A172 (cell line): ENCODE data around the gene CCAR1.

- RAMPAGE, long total RNA = no peak
Measured at GRCh38 chr10:63273492-63274002, 140.4 kb downstream of the NRBF2 start.

DNA sequence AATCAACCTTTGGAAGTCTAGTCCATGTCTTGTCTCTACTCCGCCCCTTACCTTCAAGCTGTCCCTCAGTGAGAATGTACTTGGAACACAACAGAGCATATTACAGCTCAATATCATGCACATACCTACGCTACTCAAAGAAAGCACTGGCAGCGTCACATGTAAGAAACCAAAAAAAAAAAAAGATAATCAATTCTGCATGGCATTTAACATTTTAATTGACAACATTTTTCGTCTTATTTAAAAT is 1.3 kb downstream of the JMJD1C start:
- RAMPAGE, long total RNA = no peak

GRCh38 chr10:63481660-63481933 is 15.8 kb upstream of the JMJD1C start:
- RAMPAGE, long total RNA = no peak

GRCh38 chr10:63522417-63522668 is 1.1 kb downstream of the REEP3 start:
- RAMPAGE, long total RNA = no peak

- RAMPAGE, long total RNA = no peak
Measured at GRCh38 chr10:63573308-63573793, 52.1 kb downstream of the REEP3 start.

GRCh38 chr10:63664556-63664894 is 143.3 kb downstream of the REEP3 start:
- RAMPAGE, long total RNA = no peak

GRCh38 chr10:63670179-63670765 is 149.1 kb downstream of the REEP3 start:
- RAMPAGE, long total RNA = no peak

DNA sequence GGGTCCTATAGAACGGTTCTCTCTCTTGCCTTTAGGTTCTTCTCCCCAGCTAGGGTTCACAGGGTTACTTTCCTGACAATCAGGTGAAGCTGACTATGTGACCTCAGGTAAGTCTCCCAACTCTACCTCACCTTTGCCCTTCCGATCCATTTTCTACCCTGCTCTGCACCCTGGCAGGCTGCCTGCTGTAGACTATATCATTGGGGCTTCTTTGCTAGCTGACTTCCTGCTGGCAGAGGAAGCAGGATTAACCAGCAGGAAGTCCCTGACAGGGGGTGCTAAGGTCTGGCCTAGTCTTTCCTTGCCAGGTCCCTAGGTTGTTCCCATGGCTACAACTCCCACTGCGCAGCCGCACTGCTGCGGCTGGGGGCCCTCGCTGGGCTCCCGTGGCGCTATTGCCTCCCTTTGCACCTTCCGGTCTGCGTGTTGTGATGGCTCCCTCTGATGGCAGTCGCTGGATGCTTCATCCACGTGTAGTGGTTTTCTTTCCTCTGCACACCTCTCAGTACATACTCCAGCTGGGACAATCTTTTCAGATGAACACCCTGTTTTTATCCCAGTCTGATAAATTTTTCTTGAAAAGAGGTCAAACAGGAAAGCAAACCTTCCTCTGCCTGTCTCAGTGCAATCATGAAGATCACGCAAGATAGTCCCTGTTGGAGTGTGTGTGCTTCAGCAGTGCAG is 365.9 kb downstream of the REEP3 start:
- RAMPAGE, long total RNA = no peak

GRCh38 chr10:64037002-64037691 is 515.9 kb downstream of the REEP3 start:
- RAMPAGE, long total RNA = no peak

- RAMPAGE, long total RNA = no peak
Measured at GRCh38 chr10:65033264-65033748, 1512.1 kb downstream of the REEP3 start.

DNA sequence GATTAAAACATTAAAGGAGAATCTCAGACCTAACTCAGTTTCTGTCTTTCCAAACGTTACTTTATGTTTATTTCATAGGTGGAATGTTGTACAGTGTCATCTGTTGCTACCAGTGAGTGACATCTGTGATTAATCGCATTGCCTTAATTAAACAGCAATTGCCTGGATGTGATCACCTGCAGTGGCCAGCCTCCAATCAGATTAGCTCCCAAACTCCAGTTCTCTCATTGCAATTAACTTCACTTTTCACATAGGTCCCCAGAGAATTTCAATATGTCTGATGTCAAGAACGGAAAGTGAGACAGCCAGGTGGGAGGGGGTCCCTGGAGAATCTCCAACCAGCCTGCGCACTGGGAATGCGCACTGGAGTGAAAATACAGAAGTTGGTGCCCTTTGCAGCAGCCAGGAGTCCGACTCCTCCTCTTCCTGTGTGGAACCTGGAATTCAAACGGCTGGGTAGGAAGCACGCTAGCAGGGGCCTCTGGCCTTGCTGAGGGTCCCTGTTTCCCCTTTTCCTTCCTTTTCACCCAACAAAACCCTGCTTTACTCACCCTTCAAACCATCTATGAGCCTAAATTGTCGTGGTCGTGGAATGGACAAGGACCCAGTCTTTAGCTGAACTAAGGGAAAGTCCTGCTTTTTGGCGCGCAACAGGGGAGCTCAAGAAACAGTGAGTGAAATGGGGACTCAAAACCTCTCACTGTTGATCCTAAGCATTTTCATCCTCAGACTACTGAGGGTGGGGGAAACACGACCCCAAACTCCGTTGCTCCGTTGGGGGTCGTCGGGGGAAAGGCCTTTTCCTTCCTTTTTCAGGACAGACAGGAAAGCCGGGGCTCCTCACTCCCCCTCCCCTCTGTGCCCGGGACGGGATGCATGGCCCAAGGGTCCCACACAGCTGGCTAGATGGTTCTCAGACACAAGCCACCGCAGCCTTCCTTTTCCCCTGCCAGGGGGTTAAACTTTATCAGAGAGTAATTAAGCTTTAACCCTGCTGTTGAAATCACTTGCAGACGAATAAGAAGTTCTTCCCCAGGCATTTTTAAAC is 1355.4 kb upstream of the LRRTM3 start:
- RAMPAGE, long total RNA = start-site peak on the plus strand centred at position 435 of the sequence, 34 bp wide, 24 and 30 reads in 2 replicates

- RAMPAGE, long total RNA = no peak
Measured at GRCh38 chr10:65653877-65654313, 1271.9 kb upstream of the LRRTM3 start.

DNA sequence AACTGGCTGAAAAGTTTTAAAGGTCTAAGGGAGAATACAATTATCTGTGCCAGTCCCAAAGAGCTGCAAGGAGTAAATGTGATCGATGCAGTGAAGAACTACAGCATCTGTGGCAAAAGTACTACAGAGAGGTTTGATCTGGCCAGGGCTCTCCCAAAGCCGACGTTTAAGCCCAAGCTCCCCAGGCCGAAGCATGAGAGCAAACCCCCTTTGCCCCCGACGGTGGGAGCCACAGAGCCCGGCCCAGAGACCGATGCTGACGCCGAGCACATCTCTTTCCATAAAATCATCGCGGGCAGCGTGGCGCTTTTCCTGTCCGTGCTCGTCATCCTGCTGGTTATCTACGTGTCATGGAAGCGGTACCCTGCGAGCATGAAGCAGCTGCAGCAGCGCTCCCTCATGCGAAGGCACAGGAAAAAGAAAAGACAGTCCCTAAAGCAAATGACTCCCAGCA is 2.1 kb downstream of the LRRTM3 start:
- RAMPAGE, long total RNA = no peak

DNA sequence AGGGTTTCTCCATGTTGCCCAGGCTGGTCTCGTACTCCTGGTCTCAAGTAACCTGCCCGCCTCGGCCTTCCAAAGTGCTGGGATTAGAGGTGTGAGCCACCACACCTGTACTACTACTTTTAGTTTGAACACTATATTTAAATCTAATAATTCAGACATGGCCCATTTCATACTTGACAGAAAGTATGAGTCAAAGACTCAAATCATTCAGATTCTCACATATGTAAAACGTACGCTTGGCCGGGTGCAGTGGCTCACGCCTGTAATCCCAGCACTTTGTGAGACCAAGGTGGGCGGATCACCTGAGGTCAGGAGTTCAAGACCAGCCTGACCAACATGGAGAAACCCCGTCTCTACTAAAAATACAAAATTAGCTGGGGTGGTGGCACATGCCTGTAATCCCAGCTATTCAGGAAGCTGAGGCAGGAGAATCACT is 19.9 kb downstream of the SIRT1 start:
- RAMPAGE, long total RNA = no peak

GRCh38 chr10:67918276-67919140 is 34.1 kb downstream of the SIRT1 start:
- RAMPAGE, long total RNA = no peak

- RAMPAGE, long total RNA = no peak
Measured at GRCh38 chr10:68142803-68143115, 33.5 kb downstream of the MYPN start.

GRCh38 chr10:68153448-68154165 is 44.3 kb downstream of the MYPN start:
- RAMPAGE, long total RNA = no peak

GRCh38 chr10:68405959-68406697 is 949 bp downstream of the RUFY2 start:
- RAMPAGE, long total RNA = no peak

- RAMPAGE, long total RNA = no peak
Measured at GRCh38 chr10:68562570-68562929, 2.4 kb downstream of the TET1 start.

DNA sequence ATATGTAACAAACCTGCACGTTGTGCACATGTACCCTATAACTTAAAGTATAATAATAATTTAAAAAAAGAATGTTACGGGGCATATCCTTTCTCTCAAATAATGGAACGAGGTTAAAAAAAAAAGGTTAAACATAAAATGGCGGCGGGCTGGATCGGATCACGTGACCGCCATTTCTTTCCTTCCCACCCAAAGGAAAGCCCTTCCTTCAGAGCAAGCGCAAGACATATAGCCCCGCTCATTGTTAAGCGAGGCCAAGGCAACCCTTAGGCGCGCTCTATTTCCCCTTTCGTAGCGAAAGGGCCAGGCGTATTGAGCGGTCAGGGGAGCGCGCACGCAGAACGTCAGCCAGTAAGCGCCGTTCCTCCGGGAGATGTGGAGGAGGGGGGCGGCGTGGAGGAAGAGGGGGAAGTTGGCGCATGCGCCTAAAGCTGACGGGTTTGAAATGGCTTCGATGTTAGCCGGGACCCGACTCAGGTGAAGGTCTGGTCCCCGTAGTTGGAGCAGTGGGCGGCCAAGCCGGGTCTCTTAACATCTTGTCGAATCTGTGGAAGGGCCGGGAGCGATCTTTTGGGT is at the start of gene CCAR1:
TSS of gene CCAR1 (plus strand) at position 434 of the 576 bp plus-strand sequence.
- RAMPAGE, long total RNA = start-site peak on the plus strand centred at position 438 of the sequence, 23 bp wide, 143 and 589 reads in 2 replicates